ENCODE measurements around the gene MT1M.

DNA sequence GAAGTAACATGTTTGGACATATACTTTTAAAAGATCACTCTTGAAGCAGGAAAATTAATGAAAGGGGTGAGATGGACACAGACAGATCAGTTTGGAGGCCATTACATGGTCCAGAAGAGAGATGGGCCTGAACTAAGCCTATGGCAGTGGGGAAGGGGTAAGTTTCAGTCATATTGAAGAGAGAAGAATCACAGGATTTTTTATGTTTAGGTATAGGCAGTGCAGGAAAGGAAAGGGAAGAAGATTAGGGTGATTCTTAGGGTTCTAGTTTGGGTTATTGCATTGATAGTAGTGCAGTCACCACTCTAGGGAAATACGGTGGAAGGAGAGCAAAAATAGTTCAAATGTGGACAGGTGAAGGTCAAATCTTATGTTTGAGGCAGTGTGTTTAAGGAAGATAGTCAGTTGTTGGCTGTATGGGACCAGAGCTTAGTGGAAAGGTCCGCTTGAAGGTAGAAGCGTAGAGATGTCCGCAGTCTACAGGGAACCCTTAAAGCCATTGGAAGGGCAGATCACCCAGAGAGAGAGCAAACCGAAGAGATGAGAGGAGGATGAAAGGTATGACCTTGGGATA lies 223.2 kb downstream of the FTO start:
- PRO-cap, result no peak

DNA sequence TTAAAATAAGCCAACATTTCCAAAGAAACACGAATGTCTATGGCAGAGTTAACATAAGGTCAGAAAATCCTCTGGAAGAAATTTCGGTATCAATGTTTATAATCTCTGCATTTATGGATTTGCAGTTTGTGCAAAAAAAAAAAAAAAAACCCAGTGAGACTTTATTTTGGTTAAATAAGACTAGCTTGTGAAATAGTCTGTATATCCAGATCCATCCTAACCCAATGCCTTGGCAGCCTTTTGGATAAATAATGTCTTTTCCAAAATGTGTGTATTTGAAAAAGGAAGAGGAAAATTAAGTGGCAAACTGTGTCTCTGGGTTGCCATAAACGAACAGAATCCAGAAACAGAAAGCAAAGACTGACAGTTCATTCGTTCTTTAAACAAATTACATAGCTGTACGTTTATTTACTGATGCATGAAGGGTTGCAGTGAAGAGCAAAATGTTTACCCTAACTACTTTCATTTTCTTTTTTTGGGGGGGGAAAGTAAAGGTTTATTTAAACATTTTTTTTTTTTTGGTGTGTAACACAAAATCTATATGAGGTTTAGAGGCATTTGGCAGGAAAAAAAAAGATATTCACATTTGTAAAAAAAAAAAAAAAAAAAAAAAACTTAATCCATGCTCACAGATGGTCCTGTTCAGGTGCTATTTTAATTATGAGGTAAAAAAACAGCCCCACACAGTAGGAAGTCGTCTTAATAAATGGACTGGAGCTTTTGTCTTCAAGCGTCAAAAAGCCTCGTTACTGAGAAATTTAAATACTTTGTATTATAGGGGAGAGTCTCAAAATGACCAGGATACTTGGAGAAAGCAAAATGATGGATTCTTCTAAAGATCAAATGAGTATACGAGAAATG lies 245.8 kb downstream of the FTO start:
- PRO-cap, result unidirectional peak, minus-strand start at position 335 of the sequence

DNA sequence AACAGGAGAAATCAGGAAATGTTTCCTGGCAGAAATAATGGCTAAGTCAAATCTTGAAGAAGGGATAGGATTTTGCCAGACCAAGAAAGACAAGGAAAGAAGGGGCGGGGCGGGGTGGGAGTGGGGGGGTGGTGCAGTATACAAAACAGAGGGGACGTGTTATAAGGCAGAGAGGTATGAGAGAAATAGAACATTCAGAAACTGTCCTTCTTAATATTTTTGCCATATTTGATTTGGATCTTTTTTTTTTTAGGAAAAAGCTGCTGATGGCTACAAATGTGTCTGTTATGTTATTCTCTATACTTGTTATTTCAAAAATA lies 289.2 kb downstream of the IRX3 start:
- PRO-cap, result no peak

DNA sequence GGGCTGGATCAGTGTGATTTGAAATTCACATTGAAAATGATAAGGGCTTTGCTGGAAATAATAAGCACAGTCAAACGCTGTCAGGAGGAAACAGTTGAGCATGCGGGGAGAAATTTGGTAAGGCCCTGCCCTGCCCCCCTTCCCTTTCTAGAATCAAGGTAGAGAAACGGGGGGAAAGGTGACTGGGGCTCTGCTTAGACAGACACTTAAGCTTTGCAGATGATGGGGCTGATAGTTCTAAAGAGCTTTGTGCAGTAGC lies 74.3 kb upstream of the IRX3 start:
- PRO-cap, result unidirectional peak, plus-strand start at position 175 of the sequence

GRCh38 chr16:54651822-54652156 lies 278.9 kb upstream of the IRX5 start:
- PRO-cap, result unidirectional peak, minus-strand start at chr16:54652017

- PRO-cap, result no peak
Measured at GRCh38 chr16:55297013-55297580, 26.9 kb upstream of the IRX6 start.

- PRO-cap, result no peak
Measured at GRCh38 chr16:55331047-55331504, 7.1 kb downstream of the IRX6 start.

GRCh38 chr16:55495917-55496364 lies 12.9 kb upstream of the LPCAT2 start:
- PRO-cap, result no peak

DNA sequence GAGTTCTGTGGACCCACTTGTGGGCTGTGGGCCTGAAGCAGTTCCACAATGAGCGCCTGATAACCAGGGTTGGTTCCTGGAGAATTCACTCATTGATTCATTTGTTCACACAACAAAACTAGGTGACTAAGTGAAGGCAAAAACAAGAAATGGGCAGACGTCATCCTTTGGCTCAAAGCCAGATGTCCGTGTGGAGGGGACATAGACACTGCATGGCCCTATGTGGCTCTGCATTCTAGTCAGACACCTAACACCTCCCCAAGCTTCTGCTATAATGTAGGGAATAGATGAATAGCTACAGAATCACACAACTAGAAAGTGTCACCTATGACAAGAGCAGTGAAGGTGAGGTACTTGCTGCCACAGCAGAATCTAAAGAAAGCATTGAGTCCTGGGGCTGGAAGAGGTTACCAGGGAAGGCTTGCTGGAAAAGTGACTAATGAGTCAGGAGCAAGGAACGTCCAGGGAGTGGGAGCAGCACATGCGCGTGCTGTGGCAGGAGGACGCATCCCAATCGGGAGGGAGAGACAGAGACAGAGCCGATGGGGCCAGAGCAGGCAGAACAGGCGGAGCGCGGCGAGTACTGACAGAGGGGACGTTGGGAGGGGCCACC lies 58.9 kb downstream of the CES1 start:
- PRO-cap, result no peak

GRCh38 chr16:56163076-56163464 lies 28.2 kb upstream of the GNAO1 start:
- PRO-cap, result no peak

DNA sequence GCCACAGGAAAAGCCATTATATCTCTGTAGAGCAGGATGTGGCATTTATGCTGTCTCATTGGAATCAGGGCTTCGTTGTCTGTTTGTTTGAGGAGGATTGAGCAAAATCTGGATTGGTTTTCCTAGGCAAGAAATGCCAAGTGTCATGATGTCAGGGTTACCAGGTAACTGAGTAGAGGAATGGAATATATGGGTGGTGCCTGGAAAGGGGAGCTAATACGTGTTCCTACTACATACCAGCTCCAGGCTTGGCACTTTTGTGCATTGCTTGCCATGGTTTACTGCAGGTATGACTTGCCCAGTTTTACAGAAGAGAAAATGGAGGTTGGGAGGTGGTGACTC lies 33.8 kb downstream of the GNAO1 start:
- PRO-cap, result no peak

GRCh38 chr16:56317959-56318746 lies 107.2 kb downstream of the AMFR start:
- PRO-cap, result no peak

DNA sequence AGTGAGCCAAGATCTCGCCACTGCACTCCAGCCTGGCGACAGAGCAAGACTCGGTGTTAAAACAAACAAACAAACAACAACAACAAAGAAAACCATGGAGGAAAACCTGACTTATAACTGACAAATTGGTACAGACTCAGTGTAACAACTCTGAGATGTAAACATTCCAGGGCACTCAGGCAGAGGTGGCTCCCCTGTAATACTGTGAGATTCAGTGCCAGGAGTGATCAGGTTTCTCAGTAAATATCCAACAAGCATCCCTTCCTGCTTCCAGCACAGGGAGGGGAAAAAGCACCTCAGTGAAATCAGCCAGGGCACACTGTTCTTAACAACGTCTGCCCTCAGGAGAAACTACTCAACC lies 52.4 kb downstream of the AMFR start:
- PRO-cap, result no peak

- PRO-cap, result no peak
Measured at GRCh38 chr16:56546813-56547969, 17.7 kb upstream of the MT4 start.

- PRO-cap, result bidirectional peak, plus-strand start at chr16:56607518, minus-strand start at chr16:56607375
Measured at GRCh38 chr16:56606983-56607734, 1.2 kb upstream of the MT2A start.

- PRO-cap, result bidirectional peak, plus-strand start at chr16:56632659, minus-strand start at chr16:56632240
Measured at GRCh38 chr16:56632361-56633217, at the start of gene MT1M. MT1M (plus strand) TSS chr16:56632659.

DNA sequence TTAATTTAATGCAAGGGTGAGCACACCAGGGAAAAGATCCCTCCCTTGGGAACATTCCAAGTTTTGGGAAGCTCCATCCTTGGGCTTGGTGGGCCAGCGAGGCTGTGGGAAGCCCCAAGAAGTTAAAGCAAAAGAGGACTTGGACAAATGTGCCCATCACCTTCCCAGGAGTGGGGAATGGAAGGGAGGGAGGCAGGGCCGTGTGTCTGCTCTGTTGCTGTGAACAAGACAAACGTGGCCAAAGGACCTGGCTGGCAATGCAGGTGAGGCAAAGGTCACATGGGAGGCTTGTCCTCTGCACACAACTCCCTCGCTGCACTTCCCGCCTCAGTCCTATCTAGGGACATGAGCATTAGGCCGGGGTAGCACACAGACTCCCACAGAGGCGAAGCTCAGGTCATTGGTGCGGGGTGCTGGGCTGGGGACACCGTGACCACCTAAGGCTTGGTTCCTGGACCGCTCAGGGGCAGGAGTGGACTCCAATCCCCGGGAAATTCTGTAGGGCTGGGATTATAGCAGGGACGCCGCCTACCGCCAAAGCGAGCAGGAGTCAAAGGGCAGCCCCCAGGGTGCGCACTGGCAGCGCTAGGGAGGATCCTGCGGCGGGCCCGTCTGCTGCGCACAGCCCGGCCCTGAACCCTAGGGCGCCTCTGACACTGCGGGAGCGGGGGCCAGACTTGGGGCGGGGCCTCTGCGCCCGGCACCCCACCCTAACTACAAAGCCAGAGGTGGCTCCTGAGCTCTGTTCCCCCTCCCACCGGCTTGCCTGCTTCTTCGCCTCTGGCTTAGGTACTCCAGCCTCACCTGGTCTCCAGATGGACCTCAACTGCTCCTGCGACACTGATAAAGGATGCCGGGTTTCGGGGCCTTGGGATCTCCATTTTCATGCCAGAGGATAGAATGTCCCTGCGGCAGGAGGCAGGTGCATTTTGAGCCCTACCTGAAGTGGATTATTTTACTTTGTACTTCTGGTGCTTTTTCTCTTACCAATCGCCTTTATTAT lies 4.0 kb upstream of the MT1B start:
- PRO-cap, result no peak

GRCh38 chr16:56728915-56729334 lies 1.0 kb upstream of the NUP93 start:
- PRO-cap, result no peak

GRCh38 chr16:56747869-56748554 lies 18.1 kb downstream of the NUP93 start:
- PRO-cap, result no peak

- PRO-cap, result no peak
Measured at GRCh38 chr16:56934970-56935739, 3.2 kb downstream of the HERPUD1 start.

Measured in bronchus (tissue), 1 donor.